Non-pigmented ciliary epithelial cell (primary cell): ENCODE measurements around a stretch of chr16.

DNA sequence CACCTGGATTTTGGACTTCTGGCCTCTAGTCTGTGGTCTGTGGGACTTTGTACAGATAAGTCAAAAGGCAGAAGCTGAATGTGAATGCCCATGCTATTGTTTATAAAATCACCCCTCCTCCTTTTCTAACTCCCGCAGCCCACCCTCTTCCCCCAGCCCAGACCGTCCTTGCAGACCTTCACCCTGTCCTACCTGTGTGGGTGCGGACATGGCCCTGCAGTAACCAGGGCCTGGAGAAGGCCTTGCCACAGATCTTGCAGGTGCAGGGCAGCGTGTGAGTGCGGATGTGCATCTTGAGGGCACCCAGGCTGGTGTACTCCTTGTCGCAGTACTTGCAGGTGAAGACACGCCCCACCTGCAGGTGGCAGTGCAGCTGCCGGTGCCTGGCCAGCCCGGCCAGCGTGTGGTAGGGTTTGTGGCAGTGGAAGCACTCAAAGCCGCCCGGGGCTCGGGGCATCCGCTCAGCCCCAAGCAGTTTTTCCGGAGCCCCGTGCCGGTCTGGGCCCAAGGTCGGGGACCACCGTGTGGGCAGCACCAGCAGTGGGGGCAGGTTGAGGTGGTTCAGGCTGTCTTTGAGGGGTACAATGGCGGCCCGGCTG lies 5.3 kb downstream of the SNAI3 start:
- RRBS = 56% methylated on average over 12 of the region's 21 CpGs

DNA sequence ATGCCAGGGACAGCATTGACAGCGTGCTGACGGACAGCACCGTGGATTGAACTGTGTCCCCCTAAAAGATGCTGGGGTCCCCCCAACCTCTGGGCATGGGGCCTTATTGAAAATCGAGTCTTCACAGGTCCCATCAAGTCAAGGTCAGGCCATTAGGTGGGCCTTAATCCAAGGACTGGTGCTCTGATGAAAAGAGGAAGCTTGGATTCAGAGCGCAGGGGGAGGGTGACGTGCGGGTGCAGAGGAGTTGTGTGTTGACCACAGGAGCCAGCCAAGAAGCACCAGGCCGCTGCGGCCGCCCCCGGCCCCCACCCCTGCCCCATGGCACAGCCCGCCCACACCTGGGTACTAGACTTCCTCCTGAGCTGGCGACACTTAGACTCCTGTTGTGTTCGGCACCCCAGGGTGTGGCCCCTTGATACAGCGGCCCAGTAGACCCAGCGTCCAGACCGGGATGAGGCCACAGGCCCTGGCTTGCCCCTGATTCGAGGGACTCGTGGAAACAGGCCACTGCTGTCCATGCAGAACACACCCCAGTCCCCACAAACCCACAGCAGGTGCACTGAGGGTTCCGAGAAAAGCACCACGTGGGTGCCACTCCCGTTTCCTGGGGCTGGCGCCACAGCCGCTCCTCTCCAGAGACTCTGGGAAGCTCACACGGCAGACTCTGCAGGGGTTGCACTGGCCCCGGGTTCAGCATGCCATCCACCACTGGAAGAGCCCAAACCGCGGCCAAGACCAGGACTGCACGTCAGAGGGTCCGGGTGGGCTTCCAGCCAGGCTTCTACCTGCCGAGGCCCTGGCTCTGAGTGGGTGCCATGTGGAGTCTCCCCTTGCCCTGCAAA lies 5.7 kb upstream of the SNAI3 start:
- RRBS = 91% methylated on average over 5 of the region's 31 CpGs

- RRBS = no CpG with 5 or more reads among the region's 32 CpGs
These were observed 21.7 kb downstream of the CTU2 start for GRCh38 chr16:88727793-88728562.

- RRBS = 4% methylated on average over 10 of the region's 57 CpGs
These were observed 782 bp downstream of the APRT start for GRCh38 chr16:88810595-88811696.

DNA sequence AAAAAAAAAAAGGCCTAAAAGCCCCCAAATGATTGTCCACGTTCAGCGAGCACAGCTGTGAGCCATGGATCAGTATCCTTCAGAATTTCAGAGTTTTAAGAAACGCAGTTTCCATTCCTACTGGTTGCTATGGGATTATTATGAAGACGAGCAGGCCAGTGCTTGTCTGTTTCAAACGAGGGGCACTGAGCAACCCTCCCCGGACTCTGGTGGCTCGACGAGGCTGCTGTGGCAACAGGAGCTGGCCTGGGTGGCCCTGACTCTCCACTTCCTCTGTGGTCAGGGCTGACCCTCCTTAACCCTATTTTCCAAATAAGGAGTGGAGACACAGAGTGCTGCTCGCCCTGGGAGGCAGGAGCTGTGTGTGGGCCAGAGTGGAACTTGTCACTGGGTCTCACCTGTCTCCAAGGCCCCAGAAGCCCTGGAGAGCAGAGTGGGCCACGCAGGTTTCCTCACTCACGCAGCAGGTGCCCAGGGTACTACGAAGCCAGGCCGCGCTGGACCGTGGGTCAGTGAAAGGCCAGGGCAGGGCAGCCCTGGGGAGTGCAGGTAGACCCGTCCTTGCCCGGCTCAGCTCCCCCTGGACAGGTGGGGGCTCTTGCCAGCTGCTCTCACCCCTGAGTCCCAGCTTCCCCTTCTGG lies 3.4 kb downstream of the GALNS start:
- RRBS = 78% methylated on average over 1 of the region's 17 CpGs

DNA sequence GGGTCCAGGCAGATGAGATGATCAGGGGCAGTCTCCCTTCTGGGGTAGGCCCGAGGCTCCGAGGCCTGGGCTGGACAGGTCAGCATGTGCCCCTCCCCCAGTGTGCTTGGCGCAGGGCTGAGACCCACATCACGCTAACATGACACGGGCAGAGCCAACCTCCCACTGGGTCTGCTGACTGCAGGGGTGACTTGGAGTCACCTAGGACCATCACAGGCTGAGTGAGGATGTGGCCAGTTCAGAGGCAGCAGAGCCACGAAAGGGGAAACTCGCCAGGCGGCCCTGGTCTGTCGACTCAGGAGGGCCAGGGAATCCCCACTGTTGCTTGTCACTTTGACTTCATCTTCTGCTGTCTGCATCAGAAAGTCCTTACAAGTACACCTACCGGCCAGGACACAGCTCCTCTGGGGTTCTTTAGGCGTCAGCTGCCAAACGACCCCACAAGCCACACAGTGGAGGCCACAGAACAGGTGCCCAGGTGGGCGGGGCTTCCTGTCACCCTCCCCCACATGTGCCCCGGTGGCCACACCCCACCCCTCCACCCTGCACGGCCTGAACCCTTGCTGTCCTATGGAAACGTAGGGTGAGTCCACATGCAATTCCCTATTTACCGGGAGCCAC lies 2.2 kb downstream of the GALNS start:
- RRBS = 55% methylated on average over 4 of the region's 17 CpGs

DNA sequence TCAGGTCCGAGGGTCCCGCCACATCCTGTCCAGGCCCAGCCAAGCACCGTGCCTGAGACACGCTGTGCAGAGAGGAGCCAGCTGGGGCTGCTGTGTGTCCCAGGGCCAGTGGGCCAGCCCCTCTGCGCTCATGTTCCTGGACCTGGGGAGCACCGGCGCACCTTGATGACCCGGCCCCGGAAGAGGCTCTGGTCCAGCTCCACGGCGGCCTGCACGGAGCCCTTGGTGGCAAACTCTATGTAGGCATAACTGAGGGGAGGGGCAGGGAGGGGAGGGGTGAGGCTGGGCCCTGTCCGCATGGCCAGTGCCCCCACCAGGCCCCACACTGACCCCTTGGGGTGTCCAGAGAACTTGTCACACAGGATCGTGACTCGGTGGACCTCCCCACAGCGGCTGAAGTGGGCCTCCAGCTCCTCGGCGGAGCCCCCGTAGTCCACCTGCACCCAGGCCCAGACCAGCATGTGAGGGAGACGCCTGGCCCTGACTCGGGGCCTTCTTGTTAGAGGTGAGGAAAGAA lies 1.7 kb downstream of the PABPN1L start:
- RRBS = no CpG with 5 or more reads among the region's 21 CpGs

- RRBS = 19% methylated on average over 9 of the region's 25 CpGs
These were observed 14.2 kb upstream of the PABPN1L start for GRCh38 chr16:88880615-88881123.

DNA sequence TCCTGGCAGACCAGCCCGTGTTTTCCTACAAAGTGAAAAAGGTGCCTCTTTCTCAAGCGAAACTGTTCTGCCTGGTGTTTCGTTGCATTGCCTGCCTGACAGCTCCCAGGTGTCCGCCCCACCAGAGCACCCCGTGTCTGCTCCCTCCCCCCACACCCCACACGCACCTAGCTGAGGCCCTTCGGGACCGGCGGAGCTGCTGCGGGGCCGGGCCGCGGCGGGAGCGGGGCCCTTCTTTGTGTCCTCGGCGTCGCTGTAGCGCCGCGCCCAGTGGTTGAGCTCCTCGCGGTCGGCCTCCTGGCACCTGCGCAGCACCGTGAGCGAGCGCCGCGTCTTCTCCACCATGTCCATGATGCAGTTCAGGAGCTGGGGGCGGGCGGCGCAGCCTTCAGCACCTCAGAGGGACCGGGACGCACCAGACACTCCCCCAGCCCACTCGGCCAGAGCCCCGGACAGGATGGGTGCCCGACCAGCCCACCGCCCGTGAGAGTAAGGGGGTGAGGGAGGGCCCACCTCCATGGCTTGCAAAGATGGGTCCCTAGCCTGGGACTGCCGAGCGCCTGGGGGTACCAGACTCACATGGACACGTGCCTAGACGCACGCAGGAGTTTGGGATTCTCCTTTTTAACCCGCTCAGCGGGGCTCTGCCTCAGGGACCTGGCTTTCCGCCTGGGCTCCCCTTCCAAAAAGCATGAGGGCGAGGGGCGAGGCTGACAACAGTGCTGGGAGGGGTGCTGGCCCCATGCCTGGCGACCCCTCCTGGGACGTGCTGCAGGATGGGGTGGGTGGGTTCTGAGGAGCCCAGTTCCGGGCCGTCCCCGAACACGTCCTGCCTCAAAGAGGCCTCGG lies 14.9 kb upstream of the PABPN1L start:
- RRBS = 13% methylated on average over 4 of the region's 57 CpGs

DNA sequence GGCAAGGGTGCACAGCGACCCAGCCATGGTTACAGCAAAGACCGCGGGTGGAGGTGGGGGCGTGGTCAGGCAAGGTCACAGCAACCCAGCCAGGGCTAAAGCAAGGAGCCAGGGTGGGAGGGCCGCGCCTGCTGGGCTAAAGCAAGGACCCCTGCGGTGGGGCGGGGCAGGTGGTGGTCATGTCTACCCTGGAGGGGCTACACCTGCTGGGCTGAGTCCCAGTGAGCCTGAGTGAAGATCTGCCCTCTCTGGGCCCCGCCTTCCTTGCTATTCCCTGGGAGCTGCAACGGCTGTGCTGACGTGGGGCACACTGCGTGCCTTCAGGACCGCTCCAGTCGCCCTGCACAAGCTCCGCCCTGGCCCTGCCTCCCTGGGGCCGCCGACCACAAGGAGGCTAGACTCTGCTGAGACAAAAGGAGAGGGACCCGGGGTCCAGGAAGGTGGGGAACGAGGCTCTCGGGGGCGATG lies 53.0 kb downstream of the CBFA2T3 start:
- RRBS = no CpG with 5 or more reads among the region's 21 CpGs

GRCh38 chr16:88971749-88972310 lies 5.2 kb downstream of the CBFA2T3 start:
- RRBS = 77% methylated on average over 6 of the region's 22 CpGs

- RRBS = no CpG with 5 or more reads among the region's 41 CpGs
These were observed 41.3 kb upstream of the ACSF3 start for GRCh38 chr16:89052273-89052847.

DNA sequence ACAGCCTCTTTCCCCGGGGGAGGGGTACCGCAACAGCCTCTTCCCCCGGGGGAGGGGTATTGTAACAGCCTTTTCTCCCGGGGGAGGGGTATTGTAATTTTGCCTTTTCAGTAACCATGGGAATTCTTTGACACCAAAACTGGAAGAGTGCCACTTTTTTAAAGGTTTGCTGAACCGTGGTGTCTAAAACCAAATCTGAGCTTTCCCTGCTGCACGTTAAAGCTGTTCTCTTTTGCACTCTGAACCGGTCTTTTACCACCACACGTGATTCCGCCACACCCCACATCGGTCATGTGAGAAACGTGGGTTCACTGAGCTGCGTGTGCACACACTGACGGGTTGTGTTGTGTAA lies 9.3 kb upstream of the ACSF3 start:
- RRBS = no CpG with 5 or more reads among the region's 13 CpGs

DNA sequence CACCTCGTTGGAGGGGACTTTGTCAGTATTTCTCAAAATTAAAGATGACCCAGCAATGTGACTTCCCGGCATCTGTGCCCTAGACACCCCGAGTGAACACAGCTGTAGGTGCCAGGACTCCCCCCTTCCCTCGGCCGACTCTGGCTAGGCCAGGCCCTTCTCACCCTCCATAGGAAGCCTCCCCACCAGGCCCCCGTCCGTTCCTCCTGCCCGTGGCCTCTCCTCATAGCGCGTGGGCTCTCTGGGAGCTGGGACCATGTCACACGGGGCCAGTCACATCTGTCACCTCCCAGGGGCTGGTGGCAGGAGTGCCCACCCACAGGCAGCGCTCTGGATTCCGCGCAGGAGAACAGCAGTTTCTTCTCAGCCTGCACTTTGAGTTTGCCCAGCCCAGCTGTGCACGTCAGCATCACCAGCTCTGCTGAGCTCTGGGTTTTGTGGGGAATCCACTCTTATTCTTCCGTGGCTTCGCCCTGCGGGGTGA lies 3.0 kb downstream of the ACSF3 start:
- RRBS = no CpG with 5 or more reads among the region's 18 CpGs

- RRBS = no CpG with 5 or more reads among the region's 15 CpGs
These were observed 14.7 kb upstream of the CDH15 start for GRCh38 chr16:89156778-89157286.

DNA sequence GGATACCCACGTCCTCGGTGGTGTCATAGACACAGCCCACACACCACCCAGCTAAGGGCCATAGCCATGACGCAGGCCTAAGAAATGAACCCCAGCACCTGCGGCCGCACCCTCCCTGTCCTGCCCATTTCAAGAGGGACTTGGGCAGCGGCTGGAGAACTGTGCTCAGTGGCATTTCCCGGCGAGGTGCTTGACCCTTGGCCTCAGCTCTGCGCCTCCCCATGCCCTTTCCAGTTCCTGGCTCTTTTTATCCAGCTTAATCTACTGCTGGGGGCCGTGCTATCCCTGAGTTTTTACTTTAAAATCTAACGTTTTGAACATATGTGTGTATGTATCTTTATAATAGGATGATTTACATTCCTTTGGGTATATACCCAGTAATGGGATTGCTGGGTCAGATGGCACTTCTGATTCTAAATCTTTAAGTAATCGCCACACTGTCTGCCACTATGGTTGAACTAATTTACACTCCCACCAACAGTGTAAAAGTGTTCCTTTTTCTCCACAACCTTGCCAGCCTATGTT lies 27.4 kb downstream of the ZNF778 start:
- RRBS = no CpG with 5 or more reads among the region's 12 CpGs

GRCh38 chr16:89256424-89257777 lies 39.4 kb downstream of the ZNF778 start:
- RRBS = 7% methylated on average over 35 of the region's 118 CpGs

- RRBS = 39% methylated on average over 2 of the region's 21 CpGs
These were observed 105.3 kb downstream of the ZNF778 start for GRCh38 chr16:89322683-89323397.

DNA sequence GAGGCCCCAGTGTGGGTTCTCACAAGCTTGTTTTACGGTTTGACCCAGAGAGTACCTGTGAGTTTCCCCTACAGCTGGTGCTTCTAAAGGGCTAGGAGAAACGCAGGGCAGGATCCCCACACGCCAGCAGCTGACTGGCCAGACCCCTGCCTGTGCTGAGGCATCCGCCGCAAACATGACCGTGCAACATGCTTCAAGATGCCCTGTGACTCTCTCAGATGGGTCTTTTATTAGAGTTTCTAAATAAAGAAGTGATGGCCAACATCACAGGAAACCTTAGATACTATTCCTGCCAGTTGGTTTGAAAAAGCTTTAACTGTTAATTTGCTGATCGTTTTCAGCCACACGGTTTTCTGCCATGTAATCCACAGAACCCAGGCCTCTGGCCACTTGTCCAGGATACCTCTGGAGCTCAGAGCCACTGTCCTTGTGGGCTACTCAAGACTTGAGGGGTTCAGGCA lies 118.3 kb downstream of the ZNF778 start:
- RRBS = no CpG with 5 or more reads among the region's 8 CpGs

DNA sequence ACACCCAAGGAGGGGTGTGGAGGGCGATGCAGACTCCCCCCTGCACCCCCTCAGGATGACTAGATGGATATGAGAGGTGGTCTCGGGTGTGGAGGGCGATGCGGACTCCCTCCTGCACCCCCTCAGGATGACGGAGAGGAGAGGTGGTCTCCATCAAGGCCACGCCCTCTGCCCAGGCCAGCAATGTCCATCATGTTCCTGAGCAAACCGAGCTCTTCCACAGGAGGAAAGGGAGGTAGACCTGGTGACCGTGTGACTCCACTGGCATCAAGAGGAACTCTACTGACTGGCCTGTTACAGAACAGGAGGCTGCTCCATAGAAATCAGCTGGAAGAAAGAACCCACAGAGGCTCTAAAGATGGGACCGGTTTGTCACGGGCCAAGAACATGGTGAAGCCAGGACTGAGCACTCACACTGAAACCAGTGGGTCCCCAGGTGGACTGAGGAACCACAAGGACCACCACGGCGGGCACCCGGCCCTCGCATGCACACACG lies 118.7 kb downstream of the ANKRD11 start:
- RRBS = 95% methylated on average over 5 of the region's 15 CpGs